Skeletal muscle satellite cell (primary cell): Measurements from ENCODE around the gene SGIP1.

DNA sequence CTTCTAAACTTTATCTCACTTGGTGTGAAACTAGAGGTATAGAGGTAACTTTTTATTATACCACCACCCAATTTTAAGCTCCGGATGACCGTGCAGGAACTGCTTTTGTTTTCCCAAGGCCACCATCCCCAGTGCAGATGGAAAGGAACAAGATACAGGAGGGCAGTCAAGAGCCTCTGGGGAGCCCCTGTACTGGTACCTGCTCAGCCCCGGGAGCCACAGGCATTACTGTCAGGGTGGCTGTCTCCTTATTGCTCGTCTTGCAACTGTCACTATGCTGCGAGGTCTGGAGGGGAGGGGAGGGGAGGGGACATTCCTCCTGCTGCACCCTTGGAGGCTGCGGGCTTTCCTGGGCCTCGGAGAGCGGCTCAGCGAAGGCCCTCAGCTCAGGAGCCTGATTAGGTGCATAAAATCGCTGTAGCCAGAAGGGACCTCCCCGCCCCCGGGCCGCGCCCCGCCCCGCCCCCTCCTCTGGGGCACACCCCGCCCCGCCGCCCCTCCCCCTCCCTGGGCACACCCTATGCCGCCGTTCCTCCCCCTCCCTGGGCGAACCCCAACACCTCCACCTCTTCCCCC is 35.3 kb downstream of the CACHD1 start:
- CAGE, long polyA plus RNA: no peak

DNA sequence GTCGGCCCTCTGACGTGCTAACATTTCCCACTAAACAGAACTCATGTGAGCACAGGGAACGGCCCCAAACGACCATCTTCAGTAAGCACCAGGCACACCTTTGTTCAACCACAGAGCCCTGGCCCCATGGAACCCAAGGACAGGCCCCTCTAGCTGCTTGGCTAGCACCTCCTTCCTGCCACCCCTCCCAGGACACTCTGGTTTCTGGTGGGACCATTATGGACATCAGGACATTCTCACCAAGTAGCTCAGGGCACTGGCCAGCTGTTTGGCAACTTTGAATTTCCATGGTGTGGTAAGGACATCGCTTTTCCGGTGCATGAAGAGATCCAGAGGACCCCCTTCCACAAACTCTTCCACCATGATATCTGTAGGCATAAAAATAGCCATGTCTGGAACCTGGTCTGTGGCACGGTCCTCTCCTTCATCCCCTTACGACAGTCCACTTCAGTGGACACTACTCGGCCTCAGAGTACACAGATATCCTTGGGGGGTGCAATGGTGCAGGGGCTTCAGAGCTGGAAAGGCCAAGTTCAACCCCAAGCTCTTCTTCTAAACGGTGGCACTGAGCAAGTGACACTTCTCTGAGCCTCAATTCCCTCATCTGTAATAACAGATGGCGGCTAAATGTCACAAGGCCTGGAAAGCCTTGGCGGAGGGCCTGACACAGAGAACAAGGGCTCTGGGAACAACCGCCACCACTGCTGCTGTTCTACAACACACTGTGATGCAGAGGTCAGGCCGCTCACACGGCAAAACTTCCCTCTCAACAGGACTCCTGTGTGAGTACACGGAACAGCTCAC is 100.6 kb downstream of the RAVER2 start:
- CAGE, long polyA plus RNA: no peak

DNA sequence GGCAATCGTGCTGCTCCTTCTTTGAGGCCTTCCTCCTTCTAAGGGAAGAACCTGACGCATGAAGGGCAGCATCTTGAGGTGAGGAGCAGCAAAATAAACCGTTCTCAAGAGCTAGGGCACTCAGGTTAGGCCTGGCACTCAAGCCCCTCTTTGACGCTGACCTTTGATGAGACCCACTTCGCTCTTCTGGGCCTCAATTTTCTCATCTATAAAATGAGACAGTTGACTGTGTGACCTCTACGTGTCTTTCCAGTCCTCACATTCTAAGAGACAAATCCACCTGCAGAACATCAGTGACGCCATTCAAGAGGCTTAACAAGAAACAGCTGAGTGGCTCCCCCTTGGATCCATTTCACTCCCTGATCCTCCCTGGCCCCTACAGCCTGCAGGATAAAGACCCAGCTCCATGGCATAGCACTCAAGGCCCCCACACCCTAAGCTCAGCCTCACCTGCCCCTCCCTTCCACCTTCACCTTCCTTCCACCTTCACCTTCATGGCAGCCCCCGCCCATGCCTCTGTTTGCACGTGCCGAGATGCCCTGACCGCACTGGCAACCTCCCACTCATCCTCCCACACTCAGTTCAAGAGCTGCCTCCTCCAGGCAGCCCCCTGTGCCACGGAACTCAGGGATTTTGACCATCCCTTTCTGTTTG is 109.6 kb downstream of the RAVER2 start:
- CAGE, long polyA plus RNA: no peak

- CAGE, long polyA plus RNA: no peak
These were observed 35.3 kb downstream of the JAK1 start for GRCh38 chr1:64930974-64931571.

DNA sequence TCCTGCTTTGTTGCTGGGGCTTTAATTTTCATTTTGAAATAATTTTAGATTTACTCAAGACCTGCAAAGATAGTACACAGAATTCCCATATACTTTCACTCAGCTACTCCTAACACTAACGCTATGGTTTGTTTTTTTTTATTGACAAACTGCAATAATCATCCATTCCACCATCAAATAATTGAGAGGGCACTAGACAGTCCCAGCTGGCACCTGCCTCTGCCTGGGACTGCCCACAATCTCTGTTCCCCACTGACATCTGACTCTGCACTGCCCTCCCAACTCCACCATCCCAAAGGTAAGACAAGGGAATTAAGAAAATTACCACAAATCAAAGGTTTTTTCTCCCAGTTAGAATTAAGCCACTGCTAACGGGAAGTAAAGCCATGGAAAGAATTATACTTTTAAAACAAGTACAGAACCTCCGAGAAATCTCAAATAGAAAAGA is 33.7 kb downstream of the JAK1 start:
- CAGE, long polyA plus RNA: no peak

- CAGE, long polyA plus RNA: no peak
These were observed 83.4 kb upstream of the AK4 start for GRCh38 chr1:65064118-65065545.

DNA sequence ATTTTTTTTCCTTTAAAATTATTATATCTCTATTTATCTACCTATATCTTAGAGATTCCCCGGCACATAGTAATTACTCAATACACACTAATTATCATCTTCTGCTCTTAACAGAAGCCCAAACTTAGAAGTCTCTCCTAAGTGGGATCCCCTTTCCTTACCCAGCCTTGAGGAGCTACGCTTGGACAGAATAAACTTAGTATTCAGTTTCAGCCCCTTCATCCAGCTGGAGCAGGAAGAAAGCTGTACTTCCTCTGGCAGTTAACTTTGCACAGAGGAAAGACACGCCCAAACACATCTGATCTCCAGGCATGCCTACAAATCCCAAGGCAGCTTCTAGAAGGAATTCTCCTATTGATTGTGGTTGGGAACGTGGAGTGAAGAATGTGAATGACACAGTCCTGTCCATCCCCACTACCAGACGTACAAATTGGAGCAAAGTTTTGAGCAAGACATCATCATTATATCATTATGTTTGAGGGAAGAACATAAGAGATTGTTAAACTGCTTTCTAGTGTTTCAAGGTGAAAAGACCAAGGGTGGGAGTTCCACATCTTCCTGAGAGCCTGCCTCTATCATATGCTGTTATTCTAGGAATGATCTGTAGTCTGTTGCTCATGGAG is 6.6 kb upstream of the AK4 start:
- CAGE, long polyA plus RNA: no peak

DNA sequence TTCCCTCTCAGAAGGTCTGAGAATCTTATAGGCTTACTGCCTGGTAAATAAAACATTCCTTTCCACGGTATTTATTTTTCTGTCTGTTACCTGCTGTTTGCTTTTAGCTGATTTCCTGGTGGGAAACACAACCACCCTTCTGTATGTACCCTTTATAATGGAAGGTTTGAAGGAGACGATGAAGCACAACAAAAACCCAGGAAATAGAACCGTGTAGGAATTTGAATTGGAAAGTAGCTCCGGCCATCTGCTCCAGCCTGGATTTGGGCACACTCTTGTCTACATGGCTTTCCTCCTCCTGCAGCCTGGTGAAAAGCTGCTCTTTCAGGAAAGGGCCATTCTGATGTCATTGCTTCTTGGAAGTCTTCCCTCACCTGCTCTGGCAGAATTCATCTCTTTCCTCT is 2.5 kb downstream of the AK4 start:
- CAGE, long polyA plus RNA: no peak

DNA sequence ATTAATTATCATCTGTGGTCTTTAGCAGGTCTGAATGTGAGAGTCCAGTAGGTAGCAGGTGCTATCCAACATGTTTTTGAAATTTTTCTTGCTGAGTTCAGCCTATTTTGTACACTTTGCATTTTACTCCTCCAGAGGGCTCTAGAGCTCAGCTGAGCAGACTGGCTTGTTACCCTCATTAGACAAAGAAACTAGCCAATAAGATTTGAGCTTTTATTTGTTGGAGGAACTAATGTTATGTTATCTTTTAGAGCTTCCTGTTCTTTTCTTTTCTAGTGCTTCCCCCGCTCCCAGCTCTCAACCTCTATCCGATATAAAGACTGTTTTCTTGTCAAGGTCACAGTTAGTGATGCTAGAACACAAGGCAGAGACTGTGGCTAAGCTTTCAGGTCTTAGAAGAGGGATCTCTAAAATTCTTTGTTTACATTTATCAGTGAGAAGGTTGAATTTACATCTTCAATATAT is 67.6 kb downstream of the AK4 start:
- CAGE, long polyA plus RNA: no peak

DNA sequence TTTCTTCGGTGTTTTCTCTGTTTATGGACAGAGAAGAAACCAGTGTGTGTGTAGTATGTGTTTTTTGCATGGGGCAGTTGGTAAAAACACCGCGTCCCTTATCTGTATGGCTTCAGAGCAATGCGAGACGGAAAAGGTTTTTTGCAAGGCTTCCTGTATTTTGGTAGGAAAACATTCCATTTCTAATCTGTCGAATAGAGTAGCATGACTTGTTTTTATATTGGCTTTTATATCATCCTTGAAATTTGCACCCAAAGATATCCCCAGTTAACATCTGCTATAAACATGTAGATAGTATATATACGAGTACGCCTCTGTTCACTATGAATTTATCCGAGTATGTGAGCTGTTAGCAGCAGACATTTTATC is 813 bp downstream of the LEPR start:
- CAGE, long polyA plus RNA: no peak

DNA sequence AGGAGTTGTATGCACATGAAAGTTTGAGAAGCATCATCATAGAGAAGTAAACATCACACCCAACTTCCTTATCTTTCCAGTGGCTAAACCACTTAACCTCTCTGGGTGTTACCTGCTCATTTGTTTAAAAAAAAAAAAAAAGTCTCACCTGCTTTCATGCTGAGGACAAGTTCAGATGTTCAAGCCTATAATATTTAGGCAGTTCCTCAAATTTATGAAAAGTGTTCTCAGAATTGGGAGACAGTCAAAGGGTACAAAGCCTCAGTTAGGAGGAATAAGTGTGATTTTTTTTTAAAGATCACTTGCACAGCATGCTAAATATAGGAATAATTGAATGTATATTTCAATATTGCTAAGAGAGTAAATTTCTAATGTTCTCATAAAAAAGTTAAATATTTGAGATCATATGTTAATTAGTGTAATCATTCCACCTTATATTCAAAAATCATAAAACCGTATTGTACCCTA is 12.0 kb downstream of the LEPR start:
- CAGE, long polyA plus RNA: no peak

- CAGE, long polyA plus RNA: no peak
These were observed 47.1 kb downstream of the LEPR start for GRCh38 chr1:65467434-65468056.

- CAGE, long polyA plus RNA: no peak
These were observed 286.5 kb upstream of the SGIP1 start for GRCh38 chr1:66247510-66247871.

- CAGE, long polyA plus RNA: no peak
These were observed 283.5 kb upstream of the SGIP1 start for GRCh38 chr1:66250436-66250932.

GRCh38 chr1:66371279-66372051 is 162.5 kb upstream of the SGIP1 start:
- CAGE, long polyA plus RNA: no peak

DNA sequence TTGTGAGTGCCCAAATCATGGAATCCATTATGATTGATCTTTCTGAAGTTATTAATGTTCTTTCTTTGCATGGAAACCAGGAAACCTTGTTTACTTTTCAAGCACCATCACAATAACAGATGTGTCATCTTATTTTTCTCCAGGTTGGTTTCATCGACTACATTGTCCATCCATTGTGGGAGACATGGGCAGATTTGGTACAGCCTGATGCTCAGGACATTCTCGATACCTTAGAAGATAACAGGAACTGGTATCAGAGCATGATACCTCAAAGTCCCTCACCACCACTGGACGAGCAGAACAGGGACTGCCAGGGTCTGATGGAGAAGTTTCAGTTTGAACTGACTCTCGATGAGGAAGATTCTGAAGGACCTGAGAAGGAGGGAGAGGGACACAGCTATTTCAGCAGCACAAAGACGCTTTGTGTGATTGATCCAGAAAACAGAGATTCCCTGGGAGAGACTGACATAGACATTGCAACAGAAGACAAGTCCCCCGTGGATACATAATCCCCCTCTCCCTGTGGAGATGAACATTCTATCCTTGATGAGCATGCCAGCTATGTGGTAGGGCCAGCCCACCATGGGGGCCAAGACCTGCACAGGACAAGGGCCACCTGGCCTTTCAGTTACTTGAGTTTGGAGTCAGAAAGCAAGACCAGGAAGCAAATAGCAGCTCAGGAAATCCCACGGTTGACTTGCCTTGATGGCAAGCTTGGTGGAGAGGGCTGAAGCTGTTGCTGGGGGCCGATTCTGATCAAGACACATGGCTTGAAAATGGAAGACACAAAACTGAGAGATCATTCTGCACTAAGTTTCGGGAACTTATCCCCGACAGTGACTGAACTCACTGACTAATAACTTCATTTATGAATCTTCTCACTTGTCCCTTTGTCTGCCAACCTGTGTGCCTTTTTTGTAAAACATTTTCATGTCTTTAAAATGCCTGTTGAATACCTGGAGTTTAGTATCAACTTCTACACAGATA is 161.5 kb upstream of the SGIP1 start:
- CAGE, long polyA plus RNA: no peak

DNA sequence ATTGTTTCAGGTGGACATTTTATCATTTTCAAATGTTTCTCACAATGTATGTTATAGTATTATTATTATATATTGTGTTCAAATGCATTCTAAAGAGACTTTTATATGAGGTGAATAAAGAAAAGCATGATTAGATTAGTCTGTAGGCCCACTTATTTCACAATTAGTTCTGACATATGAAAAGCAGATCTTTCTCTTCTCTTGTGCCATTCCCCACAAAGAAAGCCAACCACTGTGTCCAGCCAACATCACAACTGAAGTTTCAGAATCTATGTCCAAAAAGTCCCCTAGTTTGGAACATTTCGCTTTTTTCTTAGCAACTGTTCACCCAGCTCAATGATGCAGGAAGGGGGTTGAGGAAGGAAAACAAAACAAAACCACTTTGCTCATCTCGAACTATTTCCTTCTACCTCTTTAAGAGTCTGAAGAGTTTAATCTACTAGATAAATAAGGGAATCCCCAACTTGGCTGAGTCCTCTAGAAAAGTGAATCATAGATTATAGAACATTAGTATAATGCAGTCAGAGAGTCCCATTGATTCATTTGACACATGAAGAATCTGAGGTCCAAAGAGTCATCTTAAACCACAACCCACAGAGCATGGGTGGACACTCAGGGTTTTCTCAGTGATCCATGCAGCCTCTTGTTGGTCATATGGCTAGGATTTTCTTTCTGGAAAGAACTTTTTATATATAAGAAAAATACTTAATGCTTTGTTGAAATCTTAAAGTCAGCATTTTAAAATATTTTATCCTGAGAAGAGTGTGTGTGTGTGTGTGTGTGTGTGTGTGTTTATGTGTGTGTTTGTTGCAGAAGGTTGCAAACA is 159.3 kb upstream of the SGIP1 start:
- CAGE, long polyA plus RNA: no peak

GRCh38 chr1:66401938-66402764 is 131.8 kb upstream of the SGIP1 start:
- CAGE, long polyA plus RNA: no peak

GRCh38 chr1:66436474-66437076 is 97.4 kb upstream of the SGIP1 start:
- CAGE, long polyA plus RNA: no peak

GRCh38 chr1:66533773-66534397 is at the start of gene SGIP1:
SGIP1 (plus strand) TSS chr1:66534153.
- CAGE, long polyA plus RNA: no peak